ENCODE measurements around the genes NR1H4 and ARL1.

DNA sequence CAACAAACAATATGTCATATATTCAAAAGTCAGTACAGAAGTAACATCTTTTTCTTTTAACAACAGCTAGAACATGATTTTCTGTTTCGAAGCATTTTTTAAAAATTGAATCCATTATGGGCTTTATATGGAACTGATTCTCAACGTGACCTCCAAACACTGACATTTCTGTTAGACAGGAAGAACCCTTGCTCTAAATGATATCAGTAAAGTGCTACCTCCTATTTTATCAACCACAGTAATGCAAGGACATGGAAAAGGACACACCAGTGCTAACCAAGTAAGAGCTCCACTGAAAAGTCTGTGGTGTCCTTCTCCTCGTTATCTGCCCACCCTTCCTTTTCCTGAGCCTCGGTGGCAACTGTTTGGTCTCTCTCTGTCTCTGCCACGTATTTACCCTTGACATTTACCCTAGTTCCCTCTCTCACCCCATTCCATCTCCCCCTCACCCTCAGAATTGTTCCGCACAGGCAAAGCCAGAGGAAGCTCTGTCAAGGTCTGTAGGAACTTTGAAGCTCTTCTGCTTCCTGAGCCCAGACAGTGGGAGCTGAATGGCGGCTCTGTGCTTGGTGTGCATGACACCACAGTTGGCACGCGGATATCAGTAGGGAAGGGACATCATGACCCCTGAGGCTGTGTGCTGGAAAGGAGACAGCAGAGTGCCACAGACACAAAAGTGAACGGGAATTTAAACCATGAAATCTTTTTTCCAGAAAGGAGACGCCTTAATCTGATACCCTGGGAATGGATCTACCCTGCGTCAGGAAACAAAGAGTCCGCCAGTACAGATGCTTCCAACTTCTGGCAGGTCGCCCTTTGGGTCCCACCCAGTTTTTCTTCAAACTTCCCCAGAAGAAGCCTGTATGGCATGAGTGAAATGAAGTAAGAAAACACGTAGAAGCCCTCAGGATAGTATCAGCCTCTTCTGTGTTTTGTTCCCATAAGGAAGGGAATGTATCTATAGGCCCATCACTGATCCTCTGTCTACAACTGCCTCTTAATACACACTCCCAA, 50.8 kb downstream of the NTN4 start:
- RRBS = no CpG with 5 or more reads among the region's 15 CpGs

DNA sequence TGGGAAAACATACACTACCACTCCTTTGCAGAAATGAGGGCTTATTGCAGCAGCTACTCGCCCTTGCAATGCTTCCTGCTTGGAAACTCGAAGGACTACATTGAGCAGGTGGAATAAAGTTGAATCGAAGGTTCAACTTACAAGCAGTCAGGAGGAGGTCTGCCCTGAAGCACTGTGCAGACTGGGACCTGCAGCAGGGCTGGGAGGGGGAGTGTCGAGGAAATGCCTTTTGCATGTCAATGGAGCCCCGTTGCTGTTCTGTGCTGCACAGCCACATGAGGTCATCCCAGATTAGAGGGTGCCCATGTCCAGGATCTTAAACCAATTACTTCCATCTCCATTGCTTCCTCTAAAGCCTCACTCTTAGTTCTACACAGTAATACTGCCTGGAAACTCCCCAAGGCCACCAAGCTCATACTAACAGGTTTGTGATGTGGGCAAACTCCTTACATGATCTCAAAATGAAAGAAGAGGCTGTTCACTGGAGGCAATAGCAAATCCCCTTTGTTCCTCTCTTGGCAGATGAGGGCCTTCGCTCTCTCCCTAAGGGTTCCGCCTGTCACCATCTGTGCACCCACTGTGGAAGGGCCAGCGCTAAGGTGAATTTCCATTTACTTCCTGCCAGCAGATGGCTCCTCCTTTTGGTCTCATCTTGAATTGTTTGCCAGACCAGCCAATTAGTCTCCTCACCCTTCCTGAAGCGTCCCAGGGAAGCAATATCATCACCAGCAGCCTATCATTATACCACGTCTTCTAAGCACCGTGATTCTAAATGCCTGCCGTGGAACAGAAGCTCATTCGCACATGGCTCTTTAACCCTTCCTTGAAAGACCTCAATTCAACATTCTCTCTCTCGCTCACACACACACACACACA, 35.4 kb upstream of the LTA4H start:
- RRBS = no CpG with 5 or more reads among the region's 14 CpGs

GRCh38 chr12:96195004-96195933, 1.1 kb downstream of the ELK3 start:
- RRBS = 5% methylated on average over 2 of the region's 44 CpGs

DNA sequence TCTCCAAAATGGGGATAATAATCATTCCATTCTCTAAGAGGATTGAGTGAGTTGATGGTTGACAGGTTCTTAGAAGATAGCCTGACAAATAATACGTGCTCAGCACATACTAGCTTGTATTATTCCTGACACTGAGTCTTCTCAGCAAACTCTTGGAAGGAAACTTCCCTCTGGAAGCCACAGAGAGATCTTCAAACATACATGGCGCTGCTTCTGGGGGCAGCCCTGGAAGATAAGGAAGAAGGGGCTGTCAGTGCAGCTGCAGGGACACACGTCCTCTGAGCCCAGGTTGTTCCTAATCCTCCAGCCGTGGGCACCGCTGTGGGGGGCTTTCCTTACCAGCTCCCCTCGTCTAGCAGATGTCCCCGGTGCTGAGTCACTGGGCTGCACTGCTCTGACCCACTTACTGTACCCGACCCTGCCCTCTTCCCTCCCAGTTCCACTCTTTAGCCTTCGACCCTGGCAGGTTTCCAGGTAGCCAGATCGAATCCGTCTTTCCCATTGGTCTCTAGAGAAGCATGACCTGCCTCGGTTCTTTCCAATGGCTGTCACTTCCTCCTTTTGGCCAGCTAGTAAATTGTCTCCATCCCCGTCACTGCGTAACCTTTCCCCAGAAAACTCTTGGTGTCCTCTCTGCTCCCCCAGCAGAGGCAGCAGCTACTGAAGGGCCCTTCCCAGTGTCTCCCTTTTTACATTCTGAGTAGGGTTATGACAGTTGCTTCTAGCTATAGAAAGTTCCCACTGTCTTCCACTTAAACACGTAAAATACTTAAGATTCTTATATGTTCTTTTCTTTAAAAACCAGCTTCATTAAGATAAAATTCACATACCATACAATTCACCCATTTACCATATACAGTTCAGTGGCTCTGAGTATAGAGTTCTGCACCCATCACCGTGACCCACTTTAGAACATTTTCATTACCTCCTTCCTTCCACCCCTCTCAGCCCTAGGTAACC, 48.5 kb downstream of the ELK3 start:
- RRBS = no CpG with 5 or more reads among the region's 16 CpGs

- RRBS = no CpG with 5 or more reads among the region's 4 CpGs
These were observed 2.3 kb downstream of the CDK17 start for GRCh38 chr12:96397885-96398418.

DNA sequence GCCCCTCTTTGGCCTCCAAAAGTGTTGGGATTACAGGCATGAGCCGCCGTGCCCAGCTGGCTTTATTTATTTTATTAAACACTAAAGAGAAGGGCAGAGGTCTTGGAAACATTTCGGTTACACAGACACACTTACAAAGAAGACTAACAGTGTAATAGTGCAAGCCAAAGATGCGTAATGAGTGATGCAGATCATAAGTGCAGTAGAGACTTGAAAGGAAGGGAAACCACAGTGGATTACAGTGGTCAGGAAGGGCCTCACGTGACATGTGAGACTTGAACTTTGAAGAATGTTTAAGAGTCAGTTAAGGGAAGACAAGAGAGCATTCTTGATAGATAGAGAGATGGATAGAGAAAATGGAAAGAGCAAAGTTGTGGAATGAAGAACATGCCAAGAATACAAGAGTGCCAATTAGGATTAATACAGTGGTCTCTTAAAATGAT, 33.9 kb upstream of the CDK17 start:
- RRBS = no CpG with 5 or more reads among the region's 5 CpGs

GRCh38 chr12:98402119-98402536, 113.3 kb upstream of the TMPO start:
- RRBS = no CpG with 5 or more reads among the region's 3 CpGs

DNA sequence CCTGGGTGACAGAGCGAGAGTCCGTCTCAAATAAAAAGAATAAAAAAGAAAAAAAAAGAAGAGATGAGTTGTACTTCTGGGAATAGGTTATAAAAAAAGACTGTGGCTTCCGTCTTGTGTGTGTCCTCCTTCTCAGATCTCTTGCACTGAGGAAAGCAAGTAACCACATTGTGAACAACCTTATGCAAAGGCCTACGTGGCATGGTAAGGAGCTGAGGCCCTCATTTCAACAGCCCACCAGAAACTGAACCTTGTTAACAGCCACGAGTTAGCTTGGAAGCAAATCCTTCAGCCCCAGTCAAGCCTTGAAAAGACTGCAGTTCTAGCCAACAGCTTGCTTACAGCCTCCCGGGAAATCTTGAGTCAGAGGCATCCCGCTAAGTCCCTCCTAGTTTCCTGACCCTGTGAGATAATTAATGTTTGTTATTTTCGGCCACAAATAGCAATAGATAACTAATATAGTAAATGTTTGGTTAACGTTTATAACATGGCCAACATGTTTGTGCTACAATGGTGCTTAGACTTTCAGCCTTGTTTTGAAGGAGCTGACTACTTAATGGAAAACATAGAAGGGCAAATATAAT, 194.2 kb upstream of the GARIN6 start:
- RRBS = no CpG with 5 or more reads among the region's 9 CpGs

DNA sequence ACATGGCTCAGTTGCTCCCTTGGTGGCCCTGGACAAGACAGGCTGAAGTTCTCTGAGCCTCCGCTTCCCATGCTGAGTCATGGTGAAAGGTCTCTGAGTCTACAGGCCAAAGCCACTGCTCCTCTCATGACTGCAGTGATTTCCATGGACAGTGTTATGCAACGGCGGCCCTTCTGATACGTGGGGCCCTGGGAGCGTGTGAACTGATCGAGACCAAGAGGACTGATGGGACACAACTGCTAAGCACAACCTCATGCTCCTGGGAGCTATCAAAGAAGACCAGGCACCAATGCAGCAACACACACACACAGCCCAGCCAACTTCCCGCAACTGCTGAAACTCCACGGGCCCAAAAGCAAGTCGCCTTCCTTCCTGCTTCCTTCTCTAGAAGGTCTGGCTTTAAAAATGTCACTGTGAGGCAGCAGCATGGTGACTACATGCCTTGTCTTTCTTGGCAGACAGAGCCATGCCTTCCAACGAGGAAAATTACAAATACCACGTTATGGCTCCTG, 10.5 kb upstream of the ACTR6 start:
- RRBS = no CpG with 5 or more reads among the region's 11 CpGs

DNA sequence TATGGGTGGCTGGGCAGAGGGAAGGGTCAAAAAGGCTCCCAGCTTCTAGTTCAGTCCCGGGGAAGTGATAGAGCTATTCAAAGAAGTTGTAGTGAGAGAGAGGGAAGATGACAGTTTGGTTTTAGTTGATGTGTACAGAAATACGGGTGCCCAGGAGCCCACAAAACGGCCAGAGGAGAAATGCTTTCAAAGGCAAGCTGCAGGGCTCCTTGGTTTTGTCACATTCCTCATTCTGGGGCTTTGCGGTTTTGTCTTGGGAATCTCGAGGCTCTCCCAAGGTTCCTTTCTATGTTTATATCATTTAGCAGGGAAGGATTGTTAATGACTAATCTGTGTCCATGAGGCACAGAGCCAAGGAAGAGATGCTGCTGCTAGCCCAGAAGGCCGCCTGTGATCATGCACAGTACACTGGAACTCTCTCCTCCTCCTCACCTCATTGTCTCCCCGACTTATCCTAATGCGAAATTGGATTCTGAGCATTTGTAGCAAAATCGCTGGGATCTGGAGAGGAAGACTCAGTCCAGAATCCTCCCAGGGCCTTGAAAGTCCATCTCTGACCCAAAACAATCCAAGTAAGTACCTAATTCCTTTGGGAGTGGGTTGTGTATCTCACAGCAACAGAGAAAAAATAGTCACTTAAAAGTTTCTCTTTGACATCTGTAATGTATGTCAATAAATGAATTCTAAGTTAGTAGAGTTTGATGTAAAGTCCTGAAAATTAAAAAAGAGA, at the start of gene NR1H4:
Gene NR1H4 (plus strand): TSS at position 379 of the 730 bp plus-strand sequence.
- RRBS = no CpG with 5 or more reads among the region's 9 CpGs

DNA sequence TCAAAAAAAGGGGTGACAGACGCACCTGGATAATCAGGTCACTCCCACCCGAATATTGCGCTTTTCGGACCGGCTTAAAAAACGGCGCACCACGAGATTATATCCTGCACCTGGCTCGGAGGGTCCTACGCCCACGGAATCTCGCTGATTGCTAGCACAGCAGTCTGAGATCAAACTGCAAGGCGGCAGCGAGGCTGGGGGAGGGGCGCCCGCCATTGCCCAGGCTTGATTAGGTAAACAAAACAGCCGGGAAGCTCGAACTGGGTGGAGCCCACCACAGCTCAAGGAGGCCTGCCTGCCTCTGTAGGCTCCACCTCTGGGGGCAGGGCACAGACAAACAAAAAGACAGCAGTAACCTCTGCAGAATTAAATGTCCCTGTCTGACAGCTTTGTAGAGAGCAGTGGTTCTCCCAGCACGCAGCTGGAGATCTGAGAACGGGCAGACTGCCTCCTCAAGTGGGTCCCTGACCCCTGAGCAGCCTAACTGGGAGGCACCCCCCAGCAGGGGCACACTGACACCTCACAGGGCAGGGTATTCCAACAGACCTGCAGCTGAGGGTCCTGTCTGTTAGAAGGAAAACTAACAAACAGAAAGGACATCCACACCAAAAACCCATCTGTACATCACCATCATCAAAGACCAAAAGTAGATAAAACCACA, 63.6 kb downstream of the SLC5A8 start:
- RRBS = no CpG with 5 or more reads among the region's 20 CpGs

DNA sequence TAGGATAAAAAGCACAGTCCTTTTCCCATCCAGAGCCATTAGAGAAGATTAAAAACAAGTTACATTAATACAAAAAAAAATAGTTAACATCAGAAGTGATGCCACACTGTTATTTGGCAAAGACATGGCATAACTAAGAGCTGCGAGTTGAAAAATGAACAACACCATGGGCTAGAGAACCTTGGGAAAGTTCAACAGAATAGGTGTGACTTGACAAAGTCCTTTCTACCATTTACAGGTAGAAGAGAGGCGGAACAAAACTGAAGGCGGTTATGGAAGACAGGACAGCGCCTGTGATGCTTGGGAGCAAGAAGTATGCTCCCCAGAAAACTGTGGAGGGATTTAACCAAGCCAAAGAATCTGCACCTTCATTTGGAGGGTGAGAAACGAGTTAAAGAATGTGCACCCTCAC, 995 bp downstream of the ARL1 start:
- RRBS = no CpG with 5 or more reads among the region's 5 CpGs

DNA sequence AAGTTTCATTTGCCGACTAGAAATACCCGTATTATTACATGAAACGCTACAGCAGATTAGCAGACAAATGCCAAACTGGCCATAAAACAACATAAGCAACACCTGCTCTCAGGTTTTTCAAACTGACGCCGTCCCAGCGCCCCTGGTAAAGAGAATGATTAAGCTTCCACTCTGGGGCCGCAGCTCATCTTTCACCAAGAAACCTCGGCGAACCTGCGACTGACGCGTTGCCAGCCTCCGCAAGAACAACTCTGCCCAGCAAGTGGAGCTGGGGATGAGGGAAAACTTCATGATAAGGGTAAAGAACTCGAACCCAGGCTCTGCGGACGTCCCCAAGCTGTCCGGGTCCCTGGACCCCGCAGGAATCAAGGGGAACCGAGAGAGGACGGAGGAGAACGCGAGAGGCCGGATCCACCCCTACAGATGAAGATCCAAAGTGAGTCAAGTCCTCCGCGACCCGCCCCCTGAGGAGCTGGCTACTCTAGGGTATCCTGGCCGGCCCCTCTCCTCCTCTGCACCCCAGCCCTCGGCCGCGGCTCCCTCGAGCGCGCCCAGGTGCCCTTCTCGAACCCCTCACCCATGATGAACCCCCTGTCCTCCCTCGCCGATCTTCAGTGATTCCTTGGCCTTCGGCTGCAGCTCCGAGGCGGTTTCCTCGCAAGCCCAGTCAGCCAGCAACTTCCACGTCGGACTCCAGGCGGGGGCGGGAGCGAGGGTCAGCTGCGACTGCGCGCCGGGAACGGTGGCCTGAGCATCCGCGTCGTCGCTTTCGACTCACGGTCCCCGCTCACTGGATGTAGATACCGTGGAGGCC, at the start of gene ARL1:
Gene ARL1 (minus strand): TSS at position 708 of the 814 bp plus-strand sequence.
- RRBS = 2% methylated on average over 5 of the region's 58 CpGs

GRCh38 chr12:101599791-101600465, 5.2 kb downstream of the MYBPC1 start:
- RRBS = no CpG with 5 or more reads among the region's 5 CpGs

- RRBS = no CpG with 5 or more reads among the region's 4 CpGs
These were observed 11.8 kb downstream of the CHPT1 start for GRCh38 chr12:101708962-101709834.

- RRBS = no CpG with 5 or more reads among the region's 8 CpGs
These were observed 16.7 kb downstream of the CHPT1 start for GRCh38 chr12:101713876-101714808.

GRCh38 chr12:101715501-101716142, 18.2 kb downstream of the CHPT1 start:
- RRBS = no CpG with 5 or more reads among the region's 4 CpGs

DNA sequence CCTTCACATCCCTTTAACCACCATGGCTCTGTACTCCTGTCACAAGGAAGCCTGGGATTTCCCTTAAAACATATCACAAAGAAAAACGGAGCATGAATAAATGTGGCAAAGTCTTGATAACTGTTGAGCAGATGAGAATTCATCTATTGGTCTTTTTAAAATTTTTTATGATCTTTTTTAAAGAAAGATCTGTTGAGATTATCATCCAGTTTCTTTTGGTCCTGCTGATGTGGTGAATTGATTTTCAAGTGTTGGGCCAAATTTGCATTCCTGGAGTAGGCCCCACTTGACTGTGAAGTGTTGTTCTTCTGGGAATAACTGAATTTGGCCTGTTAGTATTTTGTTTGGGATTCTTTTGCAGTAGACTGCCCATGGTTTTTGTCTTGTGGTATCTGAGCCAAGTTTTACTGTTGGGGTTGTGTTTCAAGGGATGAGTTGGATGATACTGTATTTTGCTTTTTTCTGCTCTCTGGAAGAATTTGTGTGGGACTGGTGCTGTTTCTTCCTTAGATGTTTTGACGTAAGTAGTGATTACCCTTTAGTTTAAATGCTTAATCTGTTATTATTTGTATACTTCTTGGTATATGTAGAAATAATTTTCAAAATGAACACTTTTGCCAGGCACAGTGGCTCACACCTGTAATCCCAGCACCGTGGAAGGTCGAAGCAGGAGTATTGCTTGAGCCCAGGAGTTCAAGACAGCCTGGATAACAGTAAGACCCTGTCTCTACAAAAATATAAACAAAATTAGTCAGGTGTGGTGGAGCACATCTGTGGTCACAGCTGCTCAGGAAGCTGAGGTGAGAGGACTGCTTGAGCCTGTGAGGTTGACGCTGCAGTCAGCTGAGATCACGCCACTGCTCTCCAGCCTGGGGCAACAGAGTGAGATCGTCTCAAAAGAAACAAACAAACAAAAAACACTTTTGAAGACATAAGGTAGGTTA, 4.1 kb upstream of the SYCP3 start:
- RRBS = no CpG with 5 or more reads among the region's 7 CpGs

- RRBS = no CpG with 5 or more reads among the region's 4 CpGs
These were observed 32.6 kb upstream of the SYCP3 start for GRCh38 chr12:101771937-101772240.